ENCODE results near the gene TMEM89.

DNA sequence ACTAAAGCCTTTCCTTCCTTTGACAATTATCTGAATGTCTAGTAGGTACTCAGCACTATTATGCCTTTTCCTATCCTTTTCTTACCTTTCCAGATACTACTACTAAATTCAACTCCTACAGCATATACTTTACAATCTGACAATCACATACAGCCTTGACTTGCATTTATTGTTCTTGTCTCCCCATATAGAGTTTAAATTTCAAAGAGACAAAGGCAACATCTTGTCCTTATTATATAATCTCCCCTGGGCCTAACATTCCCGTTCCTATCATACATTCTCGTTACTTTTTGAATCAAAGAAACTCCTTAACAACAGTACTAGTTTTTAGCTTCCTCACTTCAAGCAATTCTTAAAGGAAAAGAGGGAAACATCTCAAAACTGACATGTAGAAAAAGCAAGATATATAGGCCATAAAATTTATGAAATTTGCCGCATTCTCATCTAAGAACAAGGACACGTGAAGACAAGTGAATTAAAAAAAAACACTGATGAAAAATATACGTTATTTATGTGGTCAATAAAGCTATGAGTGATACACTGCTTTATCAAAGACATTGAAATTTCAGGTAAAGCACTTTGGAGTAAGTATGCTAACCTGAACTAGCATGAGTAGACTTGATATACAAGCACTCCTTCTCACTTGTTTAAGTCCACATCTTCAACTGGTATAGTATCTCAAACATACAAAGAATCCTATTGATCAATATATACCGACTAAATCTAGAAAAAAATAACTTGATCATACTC lies 24.5 kb downstream of the SETD2 start:
- PRO-cap, 2 experiments = no peak in any of the 2 experiments

GRCh38 chr3:47409229-47409864 lies 28.5 kb downstream of the PTPN23 start:
- PRO-cap, 2 experiments = no peak in any of the 2 experiments

- PRO-cap, 2 experiments = no peak in any of the 2 experiments
These were observed 82.6 kb upstream of the CSPG5 start for GRCh38 chr3:47661170-47661732.

- PRO-cap, 2 experiments = no peak in any of the 2 experiments
These were observed 85.2 kb downstream of the DHX30 start for GRCh38 chr3:47887983-47888634.

DNA sequence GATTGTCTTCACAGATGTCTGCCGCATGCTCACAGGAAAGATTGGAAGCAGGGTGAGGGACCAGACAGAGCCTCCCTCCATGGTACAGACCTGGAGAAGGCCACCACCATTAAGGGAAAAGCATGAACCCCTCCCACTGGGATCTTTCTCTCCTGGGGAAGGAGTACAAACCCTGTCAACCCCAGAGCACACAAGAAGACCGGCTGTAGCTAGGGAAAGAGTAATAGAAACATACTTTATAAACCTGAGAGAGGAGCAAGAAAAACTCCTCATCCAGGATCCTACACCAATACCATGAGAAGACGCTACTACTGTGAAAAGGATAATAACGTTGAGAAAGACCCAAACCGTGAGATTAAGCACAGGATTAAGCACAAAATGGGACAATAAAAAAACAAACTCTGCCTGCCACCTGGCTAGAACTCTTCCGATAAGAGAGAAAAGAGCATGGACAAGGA lies 20.2 kb downstream of the MAP4 start:
- PRO-cap, 2 experiments = no peak in any of the 2 experiments

- PRO-cap, 2 experiments = no peak in any of the 2 experiments
These were observed 8.1 kb upstream of the ZNF589 start for GRCh38 chr3:48232620-48233298.

DNA sequence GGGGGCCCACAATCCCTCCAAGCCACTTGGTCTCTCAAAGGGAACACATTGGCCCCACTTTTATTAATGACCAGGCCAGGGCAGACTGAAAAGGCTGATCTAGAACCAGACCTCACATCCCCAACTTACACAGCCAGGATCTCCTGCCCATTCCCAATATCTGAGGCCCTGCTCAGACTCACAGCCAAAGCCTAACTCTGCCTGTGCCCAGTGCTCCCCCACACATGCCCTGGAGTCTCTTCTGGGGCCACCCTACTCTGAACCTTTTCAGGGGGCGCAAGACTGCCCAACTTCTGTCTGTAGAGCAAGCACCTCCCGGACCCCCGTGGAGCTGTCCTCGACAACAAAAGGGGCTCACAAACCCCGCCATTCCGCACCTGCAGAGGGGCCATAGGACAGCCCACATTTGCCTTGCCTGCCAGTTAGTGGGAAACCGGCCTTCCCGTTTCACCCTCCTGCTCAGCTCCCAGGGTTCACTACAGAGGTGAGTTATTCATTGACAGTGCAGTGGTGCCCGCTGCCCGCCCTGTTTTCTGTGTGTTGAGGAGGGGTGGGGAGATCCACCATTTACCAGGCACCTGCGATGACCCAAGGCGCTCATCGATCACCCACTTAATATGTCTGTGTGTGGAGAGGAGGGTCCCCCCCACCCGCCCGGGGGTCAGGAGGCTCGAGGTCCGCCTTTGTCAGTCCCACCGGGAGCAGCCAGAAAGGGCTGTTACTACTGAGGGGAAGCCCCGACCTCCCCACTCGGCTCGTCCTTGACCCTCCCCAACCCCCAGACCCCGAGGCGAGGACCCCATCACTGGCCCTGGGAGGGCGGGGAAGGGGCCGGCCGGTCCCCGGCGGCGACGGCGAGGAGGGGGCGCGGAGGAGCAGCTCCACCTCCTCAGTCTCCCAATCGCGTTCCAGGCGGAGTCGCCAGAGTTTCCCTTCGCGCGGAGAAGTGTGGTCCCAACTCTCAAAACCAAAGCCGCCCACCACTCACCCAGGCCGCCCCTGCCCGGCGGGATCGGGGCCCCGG lies 1.4 kb downstream of the PLXNB1 start:
- PRO-cap, 2 experiments = peak in 2 of 2 experiments; most common plus-strand start position 496 of the sequence (in 2); most common minus-strand start position 461 of the sequence (in 1)

- PRO-cap, 2 experiments = no peak in any of the 2 experiments
These were observed 12.5 kb downstream of the TREX1 start for GRCh38 chr3:48478429-48479102.

- PRO-cap, 2 experiments = no peak in any of the 2 experiments
These were observed 1.5 kb upstream of the PFKFB4 start for GRCh38 chr3:48558129-48558532.

GRCh38 chr3:48598617-48599631 lies 3.8 kb upstream of the COL7A1 start:
- PRO-cap, 2 experiments = no peak in any of the 2 experiments

DNA sequence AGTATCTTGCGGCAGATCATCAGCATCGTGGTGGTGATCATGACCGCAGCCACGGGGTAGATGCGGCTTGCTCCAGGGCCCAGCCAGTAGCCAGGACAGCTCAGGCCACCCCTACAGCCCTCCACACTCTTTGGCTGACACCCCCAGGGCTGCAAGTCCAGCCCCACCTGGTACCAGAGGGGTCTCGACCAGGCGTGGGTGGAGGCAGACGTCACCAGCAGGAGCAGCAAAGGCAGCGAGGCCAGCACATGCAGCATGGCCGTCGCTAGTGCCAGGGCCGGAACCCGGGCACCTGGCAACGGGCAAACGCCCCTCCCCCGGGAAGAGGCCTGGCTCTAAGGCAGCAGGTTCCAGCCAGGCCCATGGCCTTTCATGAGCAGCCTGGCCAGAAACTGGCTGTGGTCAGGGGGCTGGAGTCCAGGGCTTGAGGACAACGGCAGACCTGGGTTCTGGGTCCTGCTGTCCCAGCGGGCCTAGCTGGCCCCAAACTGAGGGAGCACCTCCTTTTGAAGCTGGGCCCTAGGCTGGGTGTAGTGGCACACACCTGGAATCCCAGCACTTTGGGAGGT lies at the start of gene TMEM89:
TMEM89 (minus strand) TSS at position 270 of the 569 bp plus-strand sequence.
- PRO-cap, 2 experiments = no peak in any of the 2 experiments

DNA sequence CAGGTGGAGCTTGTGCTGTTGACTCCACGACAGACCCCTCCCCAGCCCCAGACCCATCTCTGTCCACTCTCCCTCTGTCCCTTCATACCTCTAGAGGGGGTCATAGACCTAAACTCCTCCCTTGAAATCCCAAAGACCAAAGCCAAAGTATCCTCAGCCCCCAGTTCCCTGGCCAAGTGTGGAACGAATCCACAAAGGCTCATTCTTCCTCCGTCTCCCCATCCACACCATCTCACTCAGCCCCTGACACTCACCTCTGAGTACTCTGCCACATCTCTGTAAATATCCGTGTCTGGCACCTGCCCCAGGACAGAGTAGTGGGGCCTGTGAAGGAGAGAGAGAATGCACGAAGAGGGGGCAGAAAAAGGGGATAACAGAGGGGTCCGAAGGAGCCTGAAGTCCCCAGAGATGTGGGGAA lies 5.9 kb downstream of the SLC26A6 start:
- PRO-cap, 2 experiments = no peak in any of the 2 experiments

GRCh38 chr3:48663467-48664537 lies 1.1 kb upstream of the CELSR3 start:
- PRO-cap, 2 experiments = peak in 2 of 2 experiments; most common plus-strand start chr3:48663869 (in 2); most common minus-strand start chr3:48663716 (in 2)

GRCh38 chr3:48845081-48845554 lies 2.6 kb downstream of the PRKAR2A start:
- PRO-cap, 2 experiments = no peak in any of the 2 experiments

- PRO-cap, 2 experiments = no peak in any of the 2 experiments
These were observed 1.2 kb upstream of the PRKAR2A start for GRCh38 chr3:48848818-48849383.

GRCh38 chr3:48929323-48929598 lies 10.6 kb downstream of the ARIH2 start:
- PRO-cap, 2 experiments = no peak in any of the 2 experiments

DNA sequence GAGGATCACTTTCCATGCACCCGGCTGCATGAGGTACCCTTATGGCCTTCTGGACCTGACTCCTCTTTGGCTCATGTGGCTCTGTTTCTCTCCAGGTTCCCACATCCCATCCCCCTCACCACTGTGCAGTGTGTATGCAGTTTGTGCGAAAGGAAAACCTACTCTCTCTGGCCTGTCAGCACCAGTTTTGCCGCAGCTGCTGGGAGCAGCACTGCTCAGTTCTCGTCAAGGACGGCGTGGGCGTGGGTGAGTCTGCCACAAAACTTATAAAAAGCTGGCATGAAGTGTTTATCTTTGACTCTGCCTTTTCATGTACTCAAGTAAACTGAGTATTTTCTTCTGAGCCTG lies 23.0 kb upstream of the P4HTM start:
- PRO-cap, 2 experiments = no peak in any of the 2 experiments

DNA sequence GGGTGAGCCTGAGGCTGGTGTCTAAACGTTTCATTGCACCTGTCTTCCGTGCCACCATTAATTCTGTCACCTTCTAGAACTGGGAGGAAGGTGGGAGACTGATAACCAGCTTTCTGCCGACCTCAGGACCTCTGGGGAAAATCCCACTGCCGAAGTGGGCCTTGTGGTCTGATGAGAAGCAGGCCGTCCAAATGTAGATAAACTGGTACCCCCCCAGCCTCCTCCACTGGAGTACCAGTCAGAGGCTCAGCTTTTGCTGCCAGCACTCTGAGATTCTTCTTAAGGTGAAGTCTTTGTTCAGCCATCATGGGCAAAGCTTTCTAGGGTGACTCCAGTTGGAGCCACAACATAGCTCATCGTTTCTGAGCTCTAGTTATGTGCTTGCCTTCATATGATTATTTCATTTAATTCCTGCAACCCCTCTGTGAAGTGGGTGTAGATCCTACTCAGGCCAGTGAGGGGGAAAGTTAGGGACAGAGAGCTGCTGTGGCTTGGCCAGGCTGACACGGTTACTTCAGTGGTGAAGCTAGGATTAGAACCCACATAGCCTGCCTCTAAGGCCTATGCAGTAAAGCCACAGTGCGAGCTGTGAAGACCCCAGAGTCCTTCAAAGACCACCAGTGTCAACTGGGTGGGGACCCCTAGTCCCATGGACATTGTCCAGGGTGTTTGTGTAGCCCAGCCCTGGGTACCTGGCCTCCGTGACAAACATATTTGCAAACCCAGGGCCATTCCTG lies 1.3 kb downstream of the P4HTM start:
- PRO-cap, 2 experiments = no peak in any of the 2 experiments

- PRO-cap, 2 experiments = no peak in any of the 2 experiments
These were observed 5.2 kb downstream of the DALRD3 start for GRCh38 chr3:49013115-49013554.

GRCh38 chr3:49076020-49076559 lies 17.8 kb downstream of the QRICH1 start:
- PRO-cap, 2 experiments = no peak in any of the 2 experiments

All from Metastatic Liver Carcinoma in the Adrenal Gland (tissue), 2 donors.